SJSA1 (cell line): ENCODE results near the gene ZNF778.

- RAMPAGE, long total RNA = no peak
Measured at GRCh38 chr16:88706637-88707203, 417 bp downstream of the CTU2 start.

- RAMPAGE, long total RNA = no peak
Measured at GRCh38 chr16:88760248-88761259, 24.5 kb downstream of the PIEZO1 start.

DNA sequence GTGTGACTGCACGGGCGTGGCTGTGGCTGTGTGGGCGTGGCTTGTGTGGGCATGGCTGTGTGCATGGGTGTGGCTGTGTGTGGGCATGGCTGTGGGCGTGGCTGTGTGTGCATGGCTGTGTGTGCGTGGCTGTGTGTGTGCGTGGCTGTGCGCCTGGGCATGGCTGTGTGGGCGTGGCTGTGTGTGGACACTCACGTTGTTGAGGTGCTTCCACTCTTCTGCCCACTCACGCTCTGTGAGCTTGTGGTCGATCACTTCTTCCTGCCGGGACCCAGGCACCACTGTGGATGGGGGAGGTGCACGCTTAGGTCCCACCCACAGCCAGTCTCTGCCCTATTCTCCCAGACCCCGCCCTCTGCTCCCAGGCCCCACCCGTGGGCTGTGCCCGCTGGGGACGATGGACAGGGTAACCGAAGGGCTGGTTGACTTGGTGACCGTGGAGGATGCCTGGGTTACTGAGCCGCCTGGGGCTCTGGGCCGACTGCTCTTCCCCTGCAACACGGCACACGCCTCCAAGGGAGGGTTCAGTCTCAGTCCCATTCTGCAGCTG, 16.1 kb upstream of the PABPN1L start:
- RAMPAGE, long total RNA = no peak

DNA sequence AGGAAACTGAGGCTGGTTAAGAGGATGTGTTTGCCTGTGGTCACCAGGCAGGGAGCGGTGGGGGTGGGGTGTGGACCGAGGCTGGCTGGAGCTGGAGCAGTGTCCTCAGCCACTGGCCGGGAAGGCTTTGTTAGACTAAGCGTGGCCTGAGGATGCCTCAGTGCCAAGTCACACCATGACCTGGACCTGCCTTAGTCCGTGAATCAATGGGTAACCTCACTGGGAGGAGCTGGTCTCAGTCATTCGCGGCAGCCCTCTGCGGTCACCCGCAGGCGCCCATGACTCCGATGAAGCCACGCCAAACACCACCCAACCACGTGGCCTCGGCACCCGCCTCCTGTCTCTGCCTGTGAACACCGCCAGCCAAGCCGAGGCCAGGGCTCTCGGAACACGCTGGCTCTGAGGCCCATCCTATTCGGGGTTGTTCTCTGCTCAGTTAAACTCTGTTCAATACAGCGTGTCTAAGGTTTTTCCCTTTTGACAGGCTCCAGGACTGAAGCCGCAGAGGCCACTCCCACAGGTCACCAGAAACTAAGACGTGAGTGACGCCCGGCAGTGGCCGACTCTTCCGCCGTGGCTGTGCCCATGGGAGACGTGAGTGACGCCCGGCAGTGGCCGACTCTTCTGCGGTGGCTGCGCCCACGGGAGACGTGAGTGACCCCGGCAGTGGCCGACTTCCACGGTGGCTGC, 16.7 kb upstream of the PABPN1L start:
- RAMPAGE, long total RNA = no peak

DNA sequence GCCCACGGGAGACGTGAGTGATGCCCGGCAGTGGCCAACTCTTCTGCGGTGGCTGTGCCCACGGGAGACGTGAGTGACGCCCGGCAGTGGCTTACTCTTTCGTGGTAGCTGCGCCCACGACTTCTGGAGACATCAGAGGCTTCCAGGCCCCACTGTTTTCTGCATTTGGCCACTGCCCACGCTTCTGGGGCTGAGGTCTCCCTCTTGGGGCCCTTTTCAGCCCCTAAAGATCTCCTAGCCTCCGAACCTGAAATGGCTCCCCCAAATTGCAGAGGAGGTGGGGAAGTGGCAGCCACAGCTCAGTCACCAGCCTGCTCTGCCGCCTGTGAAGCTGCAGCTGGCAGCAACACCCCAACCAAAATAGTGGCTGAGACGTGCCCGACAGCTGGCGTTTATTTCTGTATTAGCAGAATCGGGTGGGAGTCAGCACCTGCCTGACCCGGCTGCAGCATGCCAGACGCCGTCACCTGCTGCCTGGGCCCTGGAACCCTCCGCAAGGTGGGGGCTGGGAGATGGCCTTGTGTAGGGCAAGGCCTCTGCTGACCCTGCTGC, 17.3 kb upstream of the PABPN1L start:
- RAMPAGE, long total RNA = no peak

DNA sequence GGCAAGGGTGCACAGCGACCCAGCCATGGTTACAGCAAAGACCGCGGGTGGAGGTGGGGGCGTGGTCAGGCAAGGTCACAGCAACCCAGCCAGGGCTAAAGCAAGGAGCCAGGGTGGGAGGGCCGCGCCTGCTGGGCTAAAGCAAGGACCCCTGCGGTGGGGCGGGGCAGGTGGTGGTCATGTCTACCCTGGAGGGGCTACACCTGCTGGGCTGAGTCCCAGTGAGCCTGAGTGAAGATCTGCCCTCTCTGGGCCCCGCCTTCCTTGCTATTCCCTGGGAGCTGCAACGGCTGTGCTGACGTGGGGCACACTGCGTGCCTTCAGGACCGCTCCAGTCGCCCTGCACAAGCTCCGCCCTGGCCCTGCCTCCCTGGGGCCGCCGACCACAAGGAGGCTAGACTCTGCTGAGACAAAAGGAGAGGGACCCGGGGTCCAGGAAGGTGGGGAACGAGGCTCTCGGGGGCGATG, 53.0 kb downstream of the CBFA2T3 start:
- RAMPAGE, long total RNA = no peak

- RAMPAGE, long total RNA = no peak
Measured at GRCh38 chr16:89052848-89053283, 40.8 kb upstream of the ACSF3 start.

- RAMPAGE, long total RNA = no peak
Measured at GRCh38 chr16:89100867-89101559, 7.4 kb downstream of the ACSF3 start.

- RAMPAGE, long total RNA = no peak
Measured at GRCh38 chr16:89103114-89103550, 9.5 kb downstream of the ACSF3 start.

DNA sequence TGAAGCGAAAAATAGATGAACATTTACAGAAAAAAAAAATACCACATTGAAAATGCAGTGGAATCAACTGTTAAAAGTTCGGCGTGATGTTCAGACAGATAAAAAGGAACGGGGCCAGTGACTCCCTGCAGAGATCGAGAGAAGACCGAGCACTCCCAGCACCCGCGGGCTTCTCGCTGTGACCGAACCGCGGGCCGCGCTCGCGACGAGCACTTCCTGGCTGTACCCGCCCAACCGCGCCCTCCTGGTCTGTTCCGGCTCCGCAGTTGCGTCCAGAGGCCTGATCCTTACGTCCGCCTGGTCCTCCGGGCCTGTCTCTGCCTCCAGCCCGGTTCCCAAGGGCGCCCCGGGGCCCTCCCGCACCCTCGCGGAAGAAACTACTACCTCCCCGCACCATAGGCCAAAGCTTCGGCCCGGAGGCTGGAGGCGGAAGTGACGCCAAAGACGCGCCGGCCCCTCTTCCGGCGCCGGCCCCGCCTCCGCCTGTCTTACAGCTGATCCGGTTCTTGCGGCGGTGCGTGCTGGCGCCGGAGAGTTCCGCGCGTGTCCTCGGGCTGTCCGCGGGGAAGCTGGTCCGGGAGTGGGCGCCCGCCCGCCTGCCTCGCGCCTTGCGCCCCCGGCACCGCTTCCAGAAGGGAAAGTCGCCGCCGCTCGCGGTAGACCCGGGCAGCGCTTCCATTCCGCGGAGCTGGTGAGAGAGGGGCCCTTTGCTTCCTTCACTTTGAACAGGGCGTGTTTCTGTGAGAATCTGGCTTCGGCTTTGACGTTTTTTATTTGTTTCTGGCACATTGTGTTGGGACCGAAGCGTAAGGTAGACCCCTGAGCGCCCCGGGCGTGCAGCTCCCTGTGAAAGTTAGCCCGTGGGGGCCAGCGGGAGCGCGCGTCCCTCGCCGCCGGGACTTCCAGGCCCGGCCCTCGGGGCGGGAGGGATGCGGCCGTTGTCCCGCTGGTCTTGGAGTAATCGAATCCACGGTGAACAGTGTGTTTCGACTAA, at the start of gene ZNF778:
Gene ZNF778, plus strand, starts transcription at position 484 of the 994 bp plus-strand sequence.
- RAMPAGE, long total RNA = no peak

GRCh38 chr16:89293237-89294131, 76.0 kb downstream of the ZNF778 start:
- RAMPAGE, long total RNA = no peak

- RAMPAGE, long total RNA = no peak
Measured at GRCh38 chr16:89314376-89314865, 96.9 kb downstream of the ZNF778 start.

- RAMPAGE, long total RNA = no peak
Measured at GRCh38 chr16:89362152-89362735, 128.1 kb downstream of the ANKRD11 start.

DNA sequence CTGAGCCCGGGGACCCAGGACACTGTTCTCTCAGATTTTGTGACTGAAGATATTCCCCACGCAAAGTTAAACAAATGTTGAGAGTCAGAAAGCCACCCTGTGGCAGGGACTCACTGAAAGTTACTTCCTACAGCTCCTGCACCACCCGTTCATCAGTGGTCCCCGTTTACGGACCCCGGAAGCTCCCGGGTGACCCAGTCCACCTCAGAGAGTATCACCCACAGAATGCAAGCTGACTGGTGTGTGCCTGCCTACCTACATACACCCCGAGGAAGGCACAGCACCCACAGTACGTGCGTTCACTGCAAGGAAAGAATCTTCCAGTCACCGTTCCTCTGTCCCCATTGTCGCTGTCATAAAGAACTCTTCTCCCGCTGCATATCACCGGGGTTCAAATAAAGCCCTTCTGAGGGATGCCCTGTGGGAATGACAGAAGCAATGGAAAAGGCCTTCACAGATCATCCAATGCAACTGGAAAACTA, 117.6 kb downstream of the ANKRD11 start:
- RAMPAGE, long total RNA = no peak

DNA sequence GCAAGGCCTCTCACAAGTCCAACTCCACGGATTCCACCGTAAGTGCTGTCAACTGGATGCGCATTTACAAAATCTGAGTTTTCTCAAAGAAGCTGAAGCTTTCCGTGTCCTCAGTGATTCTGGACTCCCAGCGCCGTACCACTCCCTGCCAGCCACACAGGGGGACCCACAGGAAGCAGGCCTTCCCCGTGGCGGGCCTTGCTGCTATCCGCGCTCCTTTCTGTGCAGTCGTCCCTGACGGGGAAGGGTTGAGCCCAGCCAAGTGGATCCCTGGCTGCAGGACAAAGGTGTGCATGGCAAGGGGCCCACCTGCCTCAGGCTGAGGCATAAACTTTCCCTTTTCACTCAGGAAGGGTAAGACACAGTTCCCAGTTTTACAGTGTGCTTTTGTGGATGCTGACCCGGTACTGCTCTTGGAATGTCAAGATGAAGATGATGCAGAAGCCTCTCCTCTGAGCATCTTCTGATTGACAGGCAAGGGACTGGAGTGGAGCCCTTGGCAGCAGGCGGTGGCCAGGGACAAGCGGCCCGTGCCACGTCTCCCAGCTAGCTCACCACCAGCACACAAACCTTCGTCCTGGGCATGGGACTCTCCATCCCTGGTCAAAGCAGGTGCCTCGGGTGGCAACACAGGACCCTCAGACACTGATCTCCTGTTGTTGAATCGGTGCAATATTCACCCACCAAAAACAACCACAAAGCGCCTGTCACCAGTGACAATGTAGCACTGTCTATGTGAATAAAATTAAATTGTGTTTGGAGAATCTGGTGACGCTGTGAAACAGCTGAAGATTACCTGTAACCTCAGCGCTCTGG, 92.9 kb downstream of the ANKRD11 start:
- RAMPAGE, long total RNA = no peak

DNA sequence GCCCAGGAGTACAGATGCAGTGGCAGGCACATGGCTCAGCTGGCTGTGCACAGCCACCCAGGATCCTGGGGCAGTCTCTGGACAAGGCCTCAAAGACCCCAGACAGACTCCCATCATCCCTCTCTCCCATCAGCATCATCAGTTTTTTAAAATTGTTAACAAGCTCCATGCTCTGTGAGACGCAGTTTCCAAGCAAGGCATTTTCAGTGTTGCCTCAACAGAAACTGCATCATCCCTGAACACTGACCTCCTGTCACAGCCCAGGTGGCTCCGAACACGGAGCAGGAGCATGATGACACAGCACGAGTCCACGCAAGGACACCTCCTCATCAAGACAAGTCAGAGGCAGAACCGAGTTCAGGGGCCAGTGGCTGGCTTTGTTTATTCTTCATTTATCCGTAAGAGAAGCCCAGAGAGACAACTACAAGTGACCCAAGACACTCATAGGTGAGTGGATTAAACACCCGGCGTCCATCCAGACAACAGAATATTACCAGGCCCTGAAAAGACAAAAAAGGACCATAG, 91.4 kb downstream of the ANKRD11 start:
- RAMPAGE, long total RNA = no peak

DNA sequence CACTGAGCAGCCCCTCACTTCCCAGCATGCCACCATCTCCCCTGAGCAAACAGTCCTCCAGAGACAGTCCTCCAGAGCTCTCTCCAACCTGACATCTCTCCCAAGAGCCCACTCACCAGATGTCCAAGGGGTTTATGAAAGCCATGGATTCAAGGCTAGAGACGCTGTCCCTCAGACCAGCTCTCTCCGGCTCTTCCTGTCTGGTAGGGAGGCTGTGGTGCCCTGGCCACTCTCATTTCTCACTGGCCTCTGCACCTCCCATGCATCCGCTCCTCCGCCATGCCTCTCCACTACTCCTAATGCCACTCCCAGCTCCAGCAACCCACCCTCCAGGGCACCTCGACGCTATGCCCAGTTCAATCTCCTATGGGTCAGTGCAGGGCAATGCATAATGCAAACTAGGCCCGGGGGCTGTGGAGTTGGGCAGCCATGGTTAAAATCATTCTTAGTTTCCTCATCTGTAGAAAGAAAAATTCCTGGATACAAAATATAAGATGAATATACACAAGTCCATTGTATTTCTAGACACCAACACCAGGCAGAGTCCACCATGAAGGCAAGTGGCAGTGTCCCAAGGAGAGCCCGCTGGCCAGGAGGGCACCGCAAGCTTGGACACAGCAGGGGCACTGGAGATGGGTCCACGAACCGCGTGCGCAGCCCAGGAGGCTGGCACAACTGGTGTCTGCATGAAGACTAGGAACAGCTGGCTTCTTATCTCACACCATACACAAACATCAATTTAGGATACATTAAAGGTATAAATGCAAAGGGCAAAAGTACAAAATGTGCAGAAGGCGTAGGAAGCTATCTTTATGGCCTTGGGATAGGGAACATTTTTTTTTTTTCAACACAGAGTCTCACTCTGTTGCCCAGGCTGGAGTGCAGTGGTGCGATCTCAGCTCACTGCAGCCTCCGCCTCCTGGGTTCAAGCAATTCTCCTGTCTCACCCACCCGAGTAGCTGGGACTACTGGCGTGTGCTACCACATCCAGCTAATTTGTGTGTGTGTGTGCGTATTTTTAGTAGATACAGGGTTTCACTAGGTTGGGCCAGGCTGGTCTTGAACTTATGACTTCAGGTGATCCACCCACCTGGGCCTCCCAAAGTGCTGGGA, 52.5 kb downstream of the ANKRD11 start:
- RAMPAGE, long total RNA = no peak

- RAMPAGE, long total RNA = no peak
Measured at GRCh38 chr16:89442274-89443640, 47.6 kb downstream of the ANKRD11 start.

GRCh38 chr16:89450367-89451109, 39.8 kb downstream of the ANKRD11 start:
- RAMPAGE, long total RNA = no peak

GRCh38 chr16:89481587-89482763, 8.4 kb downstream of the ANKRD11 start:
- RAMPAGE, long total RNA = no peak